Pericardium (tissue), 1 donor: Measurements from ENCODE around the gene PPARG.

GRCh38 chr3:10758606-10759365 lies 57.2 kb upstream of the SLC6A11 start:
- RRBS: no CpG with 5 or more reads among the region's 12 CpGs

DNA sequence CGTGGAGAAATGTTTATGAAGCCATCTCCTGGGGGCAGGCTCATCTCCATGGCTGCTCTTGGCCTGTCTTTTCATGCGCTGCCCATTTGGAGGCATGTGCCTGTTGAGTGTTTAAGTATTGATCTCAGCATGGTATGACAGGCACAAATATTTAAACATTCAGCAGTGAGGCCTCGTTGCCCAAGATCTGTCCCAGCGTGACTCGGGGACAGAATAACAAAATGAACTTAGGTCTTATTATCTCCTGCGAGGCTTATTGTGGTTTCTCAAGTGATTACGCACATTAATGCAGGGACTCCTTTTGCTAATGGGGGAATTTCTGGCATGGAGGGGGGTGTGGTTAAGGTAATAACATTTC lies 4.5 kb upstream of the SLC6A1 start:
- RRBS: no CpG with 5 or more reads among the region's 7 CpGs

DNA sequence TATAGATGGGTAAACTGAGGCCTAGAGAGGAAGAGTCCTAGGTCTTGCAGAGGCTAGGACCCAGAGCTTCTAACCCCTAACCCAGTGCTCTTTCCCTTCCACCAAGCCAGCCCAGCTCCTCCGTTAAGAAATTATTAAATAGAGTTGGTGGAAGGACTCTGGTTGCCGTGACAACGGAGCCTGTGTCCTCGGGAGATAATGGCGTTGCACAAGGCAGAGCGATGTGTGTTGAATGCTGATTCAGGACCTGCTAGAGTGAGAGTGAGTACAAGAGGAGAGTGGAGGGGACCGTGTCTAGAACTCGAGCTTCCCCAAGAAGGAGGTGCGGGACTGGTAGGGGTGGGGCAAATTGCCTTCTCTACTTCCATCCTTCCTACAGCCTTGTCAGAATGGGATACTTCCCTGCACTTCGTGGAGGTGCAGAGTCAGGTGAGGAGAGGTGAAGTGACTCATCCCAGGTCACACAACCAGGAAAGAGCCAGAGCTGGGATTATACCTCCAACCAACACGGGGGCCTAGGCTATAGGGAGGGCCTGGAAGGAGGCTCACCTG lies 8.6 kb downstream of the SLC6A1 start:
- RRBS: no CpG with 5 or more reads among the region's 11 CpGs

- RRBS: no CpG with 5 or more reads among the region's 5 CpGs
These were observed 20.9 kb upstream of the ATG7 start for GRCh38 chr3:11251278-11251655.

- RRBS: no CpG with 5 or more reads among the region's 5 CpGs
These were observed 28.7 kb downstream of the ATG7 start for GRCh38 chr3:11300840-11301306.

- RRBS: no CpG with 5 or more reads among the region's 4 CpGs
These were observed 34.6 kb downstream of the ATG7 start for GRCh38 chr3:11306647-11307401.

DNA sequence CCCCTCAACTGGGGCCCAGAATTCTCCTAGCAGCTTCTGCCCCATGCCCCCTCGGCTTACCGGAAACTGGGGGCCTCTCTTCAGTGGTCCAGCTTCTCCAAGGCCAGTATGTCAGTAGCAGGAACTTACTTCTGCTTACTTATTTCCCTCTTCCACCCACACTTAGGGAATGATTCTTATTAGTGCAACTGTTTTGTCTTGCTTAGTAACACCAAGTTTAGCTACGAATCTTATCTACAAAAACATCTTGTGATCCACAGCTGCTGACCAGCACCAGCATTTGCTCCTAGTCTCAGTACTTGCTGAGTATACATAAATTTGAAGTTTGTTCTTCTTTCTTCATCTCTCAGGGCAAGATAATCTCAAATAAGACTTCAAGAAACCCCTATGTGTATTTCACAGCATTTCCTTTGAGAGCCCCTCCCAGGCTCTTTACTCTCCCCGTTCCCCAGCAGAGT lies 35.9 kb downstream of the ATG7 start:
- RRBS: no CpG with 5 or more reads among the region's 4 CpGs

DNA sequence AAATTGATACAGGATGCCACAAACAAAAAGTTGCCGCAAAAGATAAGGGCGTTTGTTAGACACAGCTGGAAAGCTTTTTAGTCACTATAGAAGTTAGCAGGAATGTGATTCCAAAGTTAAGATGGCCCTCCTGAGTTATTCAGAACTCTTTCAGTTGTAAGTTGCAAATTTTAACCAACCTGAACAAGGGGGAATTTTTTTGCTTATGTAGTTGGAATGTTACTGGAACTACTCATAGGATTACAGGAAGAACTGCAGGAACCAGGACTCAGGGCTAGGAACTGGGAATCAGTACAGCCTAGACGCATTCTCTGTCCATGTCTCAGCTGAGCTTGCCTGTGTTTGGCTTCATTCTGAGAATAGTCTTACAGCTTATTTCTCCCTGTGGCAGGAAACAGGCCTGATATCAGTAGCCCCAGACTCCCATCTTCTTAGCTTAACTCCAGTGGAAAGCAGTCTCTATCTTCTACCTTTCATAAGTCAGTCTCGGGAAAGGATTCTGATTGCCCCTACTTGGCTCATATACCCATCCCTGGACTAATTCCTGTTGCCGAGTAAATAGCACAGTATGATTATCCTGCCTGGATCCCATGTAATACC lies 166.1 kb downstream of the VGLL4 start:
- RRBS: no CpG with 5 or more reads among the region's 5 CpGs

DNA sequence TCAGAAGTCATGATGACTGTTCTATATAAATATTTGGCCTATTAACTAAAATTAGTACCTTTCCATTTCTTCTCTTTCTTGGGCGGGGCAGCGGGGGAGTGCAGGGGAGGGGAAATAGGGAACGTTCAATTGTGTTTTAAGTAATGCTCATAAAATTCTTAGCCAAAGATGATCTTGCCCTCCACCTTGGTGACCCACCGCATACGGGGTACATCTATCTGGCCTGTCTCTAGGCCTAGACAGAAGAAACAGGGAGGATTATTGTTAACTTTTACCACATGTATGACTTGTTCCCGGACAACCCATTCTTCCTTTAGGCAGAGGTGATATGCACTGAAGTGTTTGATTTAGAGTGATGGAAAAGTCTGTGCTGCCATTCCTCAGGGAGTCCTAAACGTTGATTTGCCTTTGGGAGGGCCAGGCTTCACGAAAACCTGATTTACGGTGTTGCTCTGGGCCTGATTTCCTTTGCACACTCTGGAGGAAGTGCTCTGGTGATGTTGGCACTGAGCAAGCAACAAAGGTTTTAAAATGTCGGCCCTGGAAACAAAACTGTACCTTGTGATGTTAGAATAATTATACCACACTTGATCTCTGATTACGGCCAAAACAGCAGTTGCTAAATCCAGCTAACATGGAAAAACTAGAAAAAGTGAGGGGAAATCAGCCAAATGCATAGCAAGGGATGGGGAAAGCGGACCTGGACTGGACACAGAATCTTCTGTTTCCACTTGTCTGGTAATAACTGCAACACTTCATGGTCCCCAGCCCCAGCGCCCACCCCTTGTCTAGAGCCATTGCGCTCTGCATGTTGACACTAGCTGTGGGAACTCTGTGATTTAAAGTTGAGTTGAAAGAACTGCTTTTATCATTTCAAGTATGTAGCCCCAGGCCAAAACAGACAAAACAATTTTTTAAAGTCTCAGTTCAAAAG lies 120.3 kb downstream of the VGLL4 start:
- RRBS: no CpG with 5 or more reads among the region's 14 CpGs

GRCh38 chr3:11557150-11557811 lies 86.4 kb downstream of the VGLL4 start:
- RRBS: no CpG with 5 or more reads among the region's 8 CpGs

GRCh38 chr3:11598573-11599282 lies 45.0 kb downstream of the VGLL4 start:
- RRBS: no CpG with 5 or more reads among the region's 3 CpGs

GRCh38 chr3:11642375-11643217 lies 1.1 kb downstream of the VGLL4 start:
- RRBS: 2% methylated on average over 9 of the region's 45 CpGs

GRCh38 chr3:12138907-12139587 lies 19.7 kb downstream of the TIMP4 start:
- RRBS: no CpG with 5 or more reads among the region's 7 CpGs

- RRBS: no CpG with 5 or more reads among the region's 8 CpGs
These were observed 64.1 kb upstream of the PPARG start for GRCh38 chr3:12224688-12225283.

DNA sequence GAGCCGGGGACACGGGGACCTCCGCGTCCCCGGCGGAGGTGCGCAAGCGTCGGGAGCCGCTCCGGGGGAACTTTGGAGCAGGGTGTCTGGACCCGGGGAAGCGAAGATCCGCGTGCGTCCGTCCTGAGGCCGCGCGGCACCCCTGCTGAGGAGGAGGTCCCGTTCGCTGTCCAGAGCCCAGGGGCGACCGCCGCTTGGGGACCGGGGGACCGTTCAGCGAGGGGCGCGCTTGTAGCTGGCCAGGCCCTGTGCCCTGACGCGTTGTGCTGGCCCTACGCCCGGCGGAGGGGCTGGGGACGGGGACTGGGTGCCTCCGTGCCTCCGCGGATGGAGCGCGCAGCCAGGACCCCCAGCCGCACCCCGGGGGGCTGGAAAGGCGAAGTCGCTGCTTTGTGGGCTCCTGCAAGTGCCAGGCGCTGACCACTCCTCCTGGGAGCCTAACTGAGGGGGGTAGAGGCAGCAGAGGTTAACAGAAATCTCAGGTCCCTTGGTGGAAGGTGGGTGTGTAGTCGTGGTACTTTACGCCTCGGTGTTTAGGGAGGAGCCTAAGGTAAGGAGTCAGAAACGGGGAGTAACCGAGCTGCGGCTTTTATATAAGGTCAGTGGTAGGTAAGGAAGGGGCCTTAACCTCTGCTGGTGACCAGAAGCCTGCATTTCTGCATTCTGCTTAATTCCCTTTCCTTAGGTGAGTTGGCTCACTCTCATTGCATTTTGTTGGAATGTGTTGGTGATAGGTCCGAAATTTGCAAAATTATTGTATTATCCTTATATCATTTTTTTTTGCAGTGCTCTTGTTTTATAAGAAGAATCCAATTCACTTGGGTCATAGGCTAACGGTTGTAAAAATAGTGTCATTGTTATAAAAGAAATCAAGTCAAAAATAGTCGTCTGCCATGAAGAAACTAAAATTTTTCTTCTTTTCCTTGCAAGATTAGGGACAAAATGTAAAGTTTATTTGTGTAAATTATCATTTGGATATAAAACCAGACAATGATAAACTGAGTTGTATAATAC lies at the start of gene PPARG:
PPARG (plus strand) TSS at position 621 of the 1,014 bp plus-strand sequence.
- RRBS: 2% methylated on average over 24 of the region's 55 CpGs

- RRBS: no CpG with 5 or more reads among the region's 3 CpGs
These were observed 27.4 kb downstream of the PPARG start for GRCh38 chr3:12316357-12316659.

GRCh38 chr3:12326818-12327585 lies 38.1 kb downstream of the PPARG start:
- RRBS: 77% methylated on average over 4 of the region's 11 CpGs

DNA sequence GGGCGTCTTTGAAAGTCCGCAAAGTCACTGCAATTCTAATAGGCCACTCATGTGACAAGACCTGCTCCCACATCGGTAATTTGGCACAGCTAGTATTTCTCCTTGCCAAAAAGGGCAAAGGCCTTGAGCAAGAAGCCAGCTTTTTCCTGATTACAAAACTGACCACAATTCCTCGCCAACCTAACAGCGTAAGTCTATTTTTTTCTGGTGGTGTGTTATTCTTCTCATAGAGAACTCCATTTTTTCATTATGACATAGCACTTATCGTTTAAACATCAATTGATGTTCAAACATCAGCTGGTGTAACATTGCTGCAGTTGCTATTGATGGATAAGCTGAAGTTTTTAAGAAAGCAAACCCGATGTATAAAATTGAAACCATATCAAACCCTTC lies 61.6 kb downstream of the PPARG start:
- RRBS: no CpG with 5 or more reads among the region's 7 CpGs

GRCh38 chr3:12592070-12592737 lies 35.3 kb downstream of the MKRN2 start:
- RRBS: no CpG with 5 or more reads among the region's 4 CpGs

GRCh38 chr3:12599271-12600103 lies 42.6 kb downstream of the MKRN2 start:
- RRBS: no CpG with 5 or more reads among the region's 4 CpGs